Left lobe of liver (tissue), 1 donor: ENCODE results near the gene DDC.

DNA sequence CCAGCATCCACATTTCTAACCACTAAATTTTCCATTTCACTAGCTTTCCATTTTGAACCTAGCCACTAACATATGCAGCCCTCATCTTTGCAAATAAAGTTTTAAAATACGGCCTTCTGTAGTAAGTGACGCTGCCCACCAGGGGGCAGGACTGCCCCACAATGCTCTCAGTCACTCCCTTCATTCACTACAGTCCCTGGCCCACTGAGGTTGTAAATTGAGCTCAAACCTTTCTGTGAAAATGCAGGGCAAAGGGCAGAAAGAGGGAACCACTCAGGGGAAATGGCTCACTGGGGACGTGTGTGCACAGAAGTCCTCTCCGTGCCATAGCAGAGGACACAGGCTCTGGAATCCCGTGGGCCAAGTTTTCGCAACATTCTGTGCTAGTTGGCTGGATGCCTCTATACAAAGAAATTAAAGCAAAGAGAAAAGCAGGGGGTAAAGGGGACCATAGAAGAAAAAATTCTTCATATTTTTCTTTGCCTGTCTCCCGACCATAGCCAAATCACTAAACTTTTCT lies 315.6 kb downstream of the TNS3 start:
- PRO-cap: no peak

GRCh38 chr7:47315315-47315903 lies 266.5 kb downstream of the TNS3 start:
- PRO-cap: no peak

GRCh38 chr7:47475090-47475669 lies 106.7 kb downstream of the TNS3 start:
- PRO-cap: bidirectional peak, plus-strand start at chr7:47475371, minus-strand start at chr7:47475250

GRCh38 chr7:47481879-47482663 lies 99.8 kb downstream of the TNS3 start:
- PRO-cap: no peak

- PRO-cap: no peak
These were observed 11.3 kb downstream of the TNS3 start for GRCh38 chr7:47570427-47571137.

DNA sequence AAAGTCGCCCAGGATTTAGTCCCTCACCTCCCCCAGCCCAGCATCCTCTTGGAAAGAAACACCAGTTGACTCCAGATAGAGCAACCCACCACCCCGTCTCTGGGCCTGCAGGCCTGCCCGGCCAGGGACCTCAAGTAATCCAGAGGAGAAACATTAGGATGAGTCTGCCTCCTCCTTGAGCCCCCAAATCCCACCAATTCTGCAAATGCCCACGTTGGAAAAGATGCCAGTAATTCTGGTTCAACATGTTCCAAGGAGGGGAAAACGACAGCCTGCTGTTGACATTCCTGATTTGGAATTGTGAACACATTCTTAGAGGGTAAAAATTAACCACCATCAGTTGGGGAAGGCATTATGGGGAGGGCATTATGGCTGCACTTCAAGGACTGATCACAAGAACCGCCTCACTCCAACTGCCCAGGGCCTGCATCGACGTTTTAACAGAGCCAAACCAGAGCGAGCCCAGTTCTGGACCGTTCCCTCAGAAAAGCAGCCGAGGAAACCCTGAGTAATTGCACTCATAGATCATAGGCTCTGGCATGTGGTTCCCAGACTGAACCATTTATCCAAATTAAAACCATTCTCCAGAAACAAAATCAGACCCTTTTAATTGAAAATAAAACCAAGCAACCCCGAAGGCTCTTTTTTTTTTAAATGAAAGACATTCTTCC lies 8.2 kb downstream of the TNS3 start:
- PRO-cap: no peak

DNA sequence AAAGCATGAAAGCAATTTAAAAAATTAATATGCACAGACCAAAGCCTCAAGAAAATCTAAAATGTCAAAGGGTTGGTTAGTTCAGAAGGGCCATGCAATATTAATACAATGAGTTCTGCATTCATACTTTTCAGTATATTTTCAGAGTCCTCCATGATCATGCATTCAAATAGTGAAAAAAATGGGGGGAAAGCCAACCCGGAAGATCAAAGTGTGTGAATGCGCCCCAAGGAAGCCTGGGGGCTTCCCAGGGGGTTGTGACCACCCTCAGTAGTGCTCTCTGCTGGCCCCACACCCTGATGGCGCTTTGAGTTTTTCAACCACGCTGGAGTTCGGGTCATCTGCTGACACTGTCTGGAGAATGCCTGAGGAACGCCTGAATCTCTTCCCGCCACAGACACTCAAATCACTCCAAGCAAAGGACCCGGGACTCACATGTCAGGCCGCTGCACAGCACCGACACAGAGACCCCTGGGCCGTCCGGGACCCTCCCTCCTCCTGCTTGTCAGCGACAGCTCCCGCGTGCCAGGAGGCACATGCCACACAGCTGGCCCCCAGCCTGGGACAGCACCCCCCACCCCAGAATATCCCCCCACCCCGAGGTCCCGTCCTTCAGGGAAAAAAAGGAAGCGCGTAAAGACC lies 1.0 kb downstream of the TNS3 start:
- PRO-cap: unidirectional peak, plus-strand start at position 347 of the sequence; unidirectional peak, plus-strand start at position 409 of the sequence

GRCh38 chr7:47604451-47605391 lies 22.8 kb upstream of the TNS3 start:
- PRO-cap: no peak

GRCh38 chr7:47647189-47647811 lies 65.4 kb upstream of the TNS3 start:
- PRO-cap: no peak

DNA sequence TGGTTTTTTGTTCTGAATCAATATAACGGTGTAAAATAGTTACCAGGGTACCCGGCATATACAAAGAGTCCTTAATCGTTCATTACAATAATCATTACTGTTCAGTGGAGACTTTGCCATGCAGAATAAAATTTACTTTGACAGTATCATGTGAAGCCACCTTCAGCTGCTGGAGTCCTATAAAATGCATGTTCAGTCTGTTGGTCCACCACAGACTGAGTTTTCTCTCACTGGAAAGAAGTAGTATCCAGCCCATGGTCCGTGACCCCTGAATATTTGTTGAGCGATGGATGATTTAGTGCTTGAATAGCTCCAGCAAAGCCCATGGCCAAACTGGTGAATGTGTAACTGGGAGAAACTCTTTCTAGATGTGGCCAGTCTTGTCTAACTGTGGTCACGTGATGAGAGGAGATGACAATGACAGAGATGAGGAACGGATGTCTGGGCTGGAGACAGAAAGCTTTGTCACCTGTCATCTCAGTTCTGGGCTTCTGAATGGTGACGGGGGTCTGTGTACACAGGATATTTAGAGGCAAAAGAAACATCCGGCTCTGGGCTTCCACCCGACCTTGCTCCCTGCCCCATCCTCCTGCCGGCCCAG lies 152.3 kb upstream of the TNS3 start:
- PRO-cap: no peak

- PRO-cap: no peak
These were observed 4.1 kb upstream of the UPP1 start for GRCh38 chr7:48084768-48085494.

- PRO-cap: no peak
These were observed 17.8 kb downstream of the UPP1 start for GRCh38 chr7:48106740-48107321.

DNA sequence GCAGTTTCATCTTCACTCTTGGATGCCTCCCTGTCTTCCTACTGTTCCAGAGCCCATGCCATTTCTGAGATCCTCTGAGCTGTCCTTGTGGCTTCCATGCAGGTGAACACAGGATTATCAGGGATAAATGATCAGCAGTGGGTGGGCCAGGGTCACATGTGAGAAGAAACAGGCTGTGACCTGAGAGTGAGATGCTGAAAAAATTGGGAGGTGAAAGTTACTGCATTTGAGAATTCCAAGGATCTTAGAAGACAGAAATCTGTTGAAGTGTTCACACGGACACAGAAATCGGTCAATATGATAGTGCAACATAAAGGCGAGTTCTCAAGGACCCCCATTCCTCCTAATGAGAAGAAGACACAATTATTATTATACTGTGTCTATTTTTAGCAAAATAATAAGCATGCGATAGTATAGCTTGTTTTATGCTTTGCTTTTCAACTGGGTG lies 110.5 kb upstream of the CDC14C start:
- PRO-cap: no peak

DNA sequence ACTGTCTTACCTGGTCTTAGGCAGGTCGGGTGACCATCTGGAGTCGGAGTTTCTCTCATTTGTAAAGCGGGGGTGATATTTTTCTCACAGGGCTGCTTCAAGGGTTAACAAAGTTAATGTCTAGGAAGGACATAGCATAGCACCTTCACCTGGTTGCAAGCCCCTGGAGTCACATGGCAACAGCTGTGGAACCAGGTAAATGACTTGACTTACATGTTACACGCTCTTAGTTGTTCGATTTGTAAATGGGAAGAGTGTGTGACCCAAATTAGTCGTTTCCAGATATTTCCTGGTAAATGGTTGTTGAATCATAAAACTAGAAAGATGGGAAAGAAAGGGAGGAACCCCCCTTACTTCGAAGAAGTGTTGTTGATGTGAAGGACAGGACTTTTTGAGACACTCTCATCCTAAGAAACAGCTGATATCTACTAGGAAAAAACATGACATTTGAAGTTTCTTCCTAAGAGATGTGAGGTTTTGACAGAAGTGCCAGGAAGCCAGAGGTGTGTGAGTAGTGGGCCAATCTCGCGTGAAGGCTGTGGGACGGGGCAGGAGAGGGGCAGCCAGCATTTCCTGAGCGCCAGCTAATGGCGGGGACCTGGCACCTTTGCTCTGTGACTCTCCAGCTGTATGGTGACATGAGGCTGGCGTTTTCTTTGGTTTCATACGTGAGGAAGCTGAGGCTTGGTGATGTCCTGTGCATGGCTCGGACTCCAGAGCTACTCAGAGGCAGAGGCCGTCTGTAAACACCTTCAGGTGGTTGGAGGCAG lies 53.5 kb downstream of the IKZF1 start:
- PRO-cap: no peak

GRCh38 chr7:50411290-50412044 lies 38.7 kb downstream of the FIGNL1 start:
- PRO-cap: no peak

DNA sequence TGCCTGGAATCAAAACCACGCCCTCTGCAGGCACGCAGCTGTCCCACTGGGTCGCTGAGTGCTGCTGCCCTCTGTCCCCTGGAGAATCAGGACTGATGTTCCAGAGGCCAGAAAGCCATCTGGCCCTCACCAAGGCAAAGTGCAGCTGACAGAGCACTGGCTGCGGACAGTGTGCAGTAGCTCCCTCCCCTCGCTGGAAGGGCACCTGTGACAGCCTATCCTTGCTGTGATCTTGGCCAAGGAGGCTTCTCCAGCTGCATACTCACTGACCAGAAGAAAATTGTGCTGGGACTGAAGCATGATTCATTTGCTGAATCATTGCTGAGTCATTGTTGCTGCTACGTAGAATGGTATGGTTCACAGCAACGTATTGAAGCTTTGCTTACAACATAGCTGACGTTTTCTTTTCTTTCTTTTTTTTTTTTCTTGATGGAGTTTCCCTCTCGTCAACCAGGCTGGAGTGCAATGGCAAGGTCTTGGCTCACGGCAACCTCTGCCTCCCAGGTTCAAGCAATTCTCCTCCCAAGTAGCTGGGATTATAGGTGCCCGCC lies 30.4 kb downstream of the DDC start:
- PRO-cap: no peak

DNA sequence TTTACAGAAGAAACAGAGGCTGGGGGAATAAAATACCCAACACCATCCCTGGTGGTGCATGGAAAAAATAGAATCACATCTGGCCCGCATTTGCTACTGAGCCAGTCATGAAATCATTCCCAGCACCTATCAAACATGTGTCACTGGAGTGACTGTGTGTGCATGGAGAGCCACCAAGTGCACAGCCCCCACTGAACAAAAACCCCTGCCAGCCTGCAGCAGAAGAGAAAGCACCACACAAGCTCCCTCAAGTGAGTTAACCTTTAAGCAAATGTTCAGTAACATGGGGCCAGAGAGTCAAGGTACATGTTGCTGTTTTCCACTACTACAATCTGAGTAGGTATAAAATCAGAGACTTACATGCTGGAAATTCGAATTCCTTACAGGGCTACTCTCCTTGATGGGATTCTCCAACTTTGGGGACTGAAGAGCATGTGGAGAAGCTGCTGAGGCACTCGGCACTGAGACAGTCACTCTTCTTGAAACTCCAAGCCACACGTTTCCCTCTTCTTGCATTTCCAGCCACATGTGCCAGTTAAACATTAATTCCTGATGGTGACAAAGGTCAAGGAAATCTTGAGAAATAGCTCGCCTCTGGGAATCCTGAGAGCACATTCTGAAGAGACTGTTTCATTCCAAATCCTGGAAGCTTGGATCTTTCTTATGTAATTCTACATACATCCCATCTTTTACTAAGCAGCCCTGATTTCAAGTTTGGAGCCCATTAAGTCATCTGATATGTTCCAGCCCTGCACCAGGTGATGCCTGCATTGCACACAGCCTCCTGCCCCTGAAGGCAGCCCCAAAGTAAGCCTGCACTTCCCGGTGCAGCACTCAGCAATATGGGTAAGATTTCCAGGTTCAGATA lies at the start of gene DDC:
DDC (minus strand) TSS at position 481 of the 868 bp plus-strand sequence.
- PRO-cap: no peak

- PRO-cap: bidirectional peak, plus-strand start at chr7:50658918, minus-strand start at chr7:50658781
These were observed 93.4 kb upstream of the DDC start for GRCh38 chr7:50658521-50659154.

DNA sequence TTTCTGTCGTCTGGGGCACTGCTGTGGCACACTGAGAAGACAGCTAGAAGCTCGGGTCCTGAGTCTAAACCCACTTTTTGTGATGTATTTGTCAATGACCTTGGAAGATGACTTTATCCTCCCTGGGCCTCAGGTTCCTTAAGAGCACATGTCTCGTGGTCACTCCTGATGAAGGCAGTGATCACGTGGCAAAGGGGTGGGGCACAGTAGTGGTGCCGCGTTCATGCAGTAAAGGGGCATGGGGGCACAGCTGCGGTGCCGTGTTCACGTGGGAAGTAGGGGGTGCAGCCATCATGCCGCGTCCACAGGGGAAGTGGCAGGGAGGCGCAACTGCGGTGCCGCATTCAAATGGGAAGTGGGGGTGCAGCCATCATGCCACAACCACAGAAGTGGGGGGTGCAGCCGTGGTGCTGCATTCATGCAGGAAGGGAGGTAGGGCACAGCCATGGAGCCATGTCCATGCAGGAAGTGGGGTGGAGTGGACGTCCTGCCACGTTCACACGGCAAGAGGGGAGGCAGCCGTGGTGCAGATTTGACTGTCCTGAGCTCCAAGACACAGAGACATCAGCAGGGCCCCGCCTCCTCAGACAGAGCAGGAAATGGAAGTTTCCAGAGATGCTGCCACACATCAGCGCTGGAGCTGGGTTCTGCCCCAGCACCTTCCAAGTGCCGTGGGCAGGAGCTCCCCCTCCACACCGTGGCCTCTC lies 94.9 kb upstream of the DDC start:
- PRO-cap: no peak

- PRO-cap: bidirectional peak, plus-strand start at chr7:50793590, minus-strand start at chr7:50793453
These were observed 10.7 kb upstream of the GRB10 start for GRCh38 chr7:50793297-50793910.